ENCODE measurements around a stretch of chr12.

GRCh38 chr12:7117918-7118889 is 9.2 kb upstream of the C1RL start:
- RRBS, result no CpG with 5 or more reads among the region's 17 CpGs

DNA sequence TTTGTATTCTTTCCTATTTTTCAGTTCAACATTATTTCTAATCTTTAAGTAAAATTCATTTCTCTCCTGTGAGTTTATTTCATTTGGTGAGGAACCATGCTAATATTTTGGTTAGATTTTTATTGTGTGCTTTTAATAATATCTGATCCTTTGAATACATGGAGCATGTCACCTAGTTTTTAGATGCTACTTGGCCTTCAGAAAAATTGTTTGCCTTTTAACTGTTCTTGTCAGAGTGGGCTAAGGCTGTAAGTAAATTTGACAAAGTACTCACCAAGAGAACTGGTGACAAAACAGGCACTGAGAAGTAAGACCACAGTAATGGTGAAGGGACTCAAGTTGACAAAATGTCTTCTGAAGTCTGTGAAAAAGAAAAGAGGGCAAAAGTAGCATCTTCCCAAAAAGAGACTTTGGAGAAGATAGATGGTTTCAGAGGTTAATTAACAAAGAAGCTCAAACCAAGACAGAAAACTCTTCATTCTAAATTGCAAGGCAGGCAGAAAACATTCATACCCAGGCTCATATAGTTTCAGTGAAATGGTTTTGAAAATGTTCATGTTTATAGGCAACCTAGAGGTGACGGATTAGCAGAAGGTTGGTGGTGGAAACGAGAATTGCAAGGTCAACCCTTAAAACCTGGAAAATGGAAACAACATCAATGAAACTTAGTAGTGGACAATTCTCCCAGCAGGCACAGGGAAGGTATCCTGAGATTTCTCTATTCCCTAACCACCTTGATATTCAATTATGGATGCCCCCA is 1.2 kb downstream of the CD163 start:
- RRBS, result no CpG with 5 or more reads among the region's 2 CpGs

GRCh38 chr12:7571043-7571841 is 67.7 kb upstream of the CD163 start:
- RRBS, result no CpG with 5 or more reads among the region's 1 CpG

GRCh38 chr12:7832208-7832642 is 40.5 kb downstream of the SLC2A14 start:
- RRBS, result no CpG with 5 or more reads among the region's 2 CpGs

GRCh38 chr12:7926361-7926913 is 9.6 kb downstream of the SLC2A3 start:
- RRBS, result no CpG with 5 or more reads among the region's 2 CpGs

DNA sequence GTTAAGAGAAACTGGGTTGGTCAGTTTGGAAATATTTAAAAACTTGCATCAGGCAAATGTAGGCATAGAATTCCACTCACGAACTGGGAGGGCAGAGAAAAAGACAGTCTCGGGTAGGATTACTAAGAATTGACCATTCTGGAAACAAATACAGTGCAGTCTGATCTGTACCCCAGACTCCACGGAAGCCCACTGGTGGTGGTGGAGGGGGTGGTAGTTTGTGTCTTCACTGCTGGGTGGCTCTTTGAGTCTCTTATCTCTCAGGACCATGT is 1.9 kb downstream of the SLC2A3 start:
- RRBS, result no CpG with 5 or more reads among the region's 3 CpGs

DNA sequence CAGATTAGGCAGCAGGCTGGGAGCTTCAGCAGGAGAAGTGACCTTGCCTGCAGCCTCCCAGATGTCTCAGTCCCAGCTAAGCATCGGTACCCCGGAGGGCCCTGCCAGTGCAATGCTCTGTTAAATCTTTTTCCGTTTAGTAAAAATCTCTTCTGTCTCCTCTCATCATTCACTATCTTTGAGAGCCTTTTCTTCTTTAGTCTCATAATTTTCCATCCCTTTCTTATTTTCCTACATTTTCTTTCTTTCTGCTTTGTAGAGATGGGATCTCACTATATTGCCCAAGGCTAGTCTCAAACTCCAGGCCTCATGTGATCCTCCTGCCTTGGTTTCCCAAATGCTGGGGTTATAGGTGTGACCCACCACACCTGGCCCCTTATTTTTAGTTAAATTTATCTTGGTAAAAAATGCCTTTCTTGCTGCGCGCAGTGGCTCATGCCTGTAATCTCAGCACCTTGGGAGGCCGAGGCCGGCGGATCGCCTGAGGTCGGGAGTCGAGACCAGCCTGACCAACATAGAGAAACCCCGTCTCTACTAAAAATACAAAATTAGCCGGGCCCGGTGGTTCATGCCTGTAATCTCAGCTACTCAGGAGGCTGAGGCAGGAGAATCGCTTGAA is 1.1 kb downstream of the SLC2A3 start:
- RRBS, result no CpG with 5 or more reads among the region's 15 CpGs

DNA sequence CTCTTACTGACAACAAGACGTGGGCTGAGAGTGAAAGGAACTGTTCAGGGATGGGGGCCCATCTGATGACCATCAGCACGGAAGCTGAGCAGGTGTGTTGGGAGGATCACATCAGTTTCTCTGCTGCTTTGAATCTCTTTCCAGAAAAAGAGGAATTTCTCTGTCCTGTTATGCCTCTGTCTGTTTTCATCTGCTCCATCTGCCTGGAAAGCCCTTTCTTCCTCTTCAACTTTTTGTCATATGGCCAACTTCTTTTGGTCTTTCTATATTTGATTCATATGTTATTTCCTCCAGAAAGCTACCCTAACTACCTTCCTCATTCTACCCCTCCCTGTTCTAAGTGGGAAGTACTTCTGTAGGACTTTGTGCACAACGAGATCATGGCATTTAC is 5.8 kb downstream of the CLEC4D start:
- RRBS, result no CpG with 5 or more reads among the region's 3 CpGs

DNA sequence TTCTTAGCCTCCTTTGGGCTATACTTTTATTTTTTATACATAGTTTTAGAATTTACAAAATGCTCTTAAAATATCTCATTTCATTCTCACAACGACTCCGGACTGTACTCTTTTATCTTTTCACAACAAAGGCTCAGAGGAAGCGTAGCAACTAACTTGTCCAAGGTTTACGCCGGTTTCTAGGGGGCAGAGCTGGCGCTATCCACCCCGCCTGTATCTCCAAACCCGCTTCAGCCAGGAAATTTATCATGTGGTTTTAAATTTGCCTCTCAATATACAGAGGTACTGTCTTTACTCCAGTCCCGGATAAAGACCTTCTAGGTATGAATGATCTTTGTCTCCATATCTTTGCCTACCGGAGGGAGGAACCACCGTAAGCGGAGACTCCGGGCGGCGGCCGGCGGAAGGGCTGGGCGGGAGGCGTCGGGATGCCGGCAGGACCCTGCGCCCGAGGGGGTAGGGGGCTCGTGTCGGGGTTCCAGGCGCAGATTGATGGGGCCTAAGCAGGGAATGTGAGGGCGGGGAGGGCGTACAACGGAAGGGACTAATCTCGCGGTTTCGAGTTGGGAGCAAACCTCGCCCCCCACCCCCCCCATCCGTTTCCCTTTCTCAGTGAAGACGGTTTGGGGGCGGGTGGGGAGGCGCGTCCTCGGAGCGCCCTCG is 648 bp upstream of the RIMKLB start:
- RRBS, result 2% methylated on average over 6 of the region's 41 CpGs

DNA sequence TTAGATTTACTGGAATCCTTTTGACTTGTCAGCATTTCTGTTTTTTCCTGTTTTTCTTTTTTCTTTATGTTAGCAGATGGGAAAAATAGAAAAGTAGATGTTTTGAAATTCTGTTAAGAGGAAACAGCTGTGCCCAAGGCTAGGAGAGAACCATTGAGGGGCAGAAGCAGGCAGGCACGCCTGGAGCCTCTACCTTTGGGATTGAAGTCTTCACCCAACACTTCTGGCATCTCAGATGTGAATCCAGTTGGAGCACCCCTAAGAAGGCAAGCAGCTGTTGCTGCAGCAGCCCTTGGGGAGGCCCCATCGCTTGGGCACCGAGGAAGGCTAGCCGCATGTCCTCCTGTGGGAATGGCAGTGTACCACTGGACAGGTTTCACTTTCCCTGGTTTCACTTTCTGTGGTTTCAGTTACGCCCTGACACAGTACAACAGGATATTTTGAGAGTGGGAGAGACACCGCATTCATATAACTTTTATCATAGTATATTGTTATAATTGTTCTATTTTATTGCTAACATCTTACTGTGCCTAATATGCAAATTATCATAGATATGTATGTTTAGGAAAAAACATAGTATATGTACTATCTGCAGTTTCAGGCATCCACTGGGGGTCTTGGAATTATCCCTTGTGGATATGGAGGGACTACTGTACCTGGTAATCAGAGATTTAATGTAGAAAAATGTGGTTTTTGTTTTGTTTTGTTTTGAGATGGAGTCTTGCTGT is 11.7 kb downstream of the RIMKLB start:
- RRBS, result no CpG with 5 or more reads among the region's 6 CpGs

GRCh38 chr12:8905536-8906012 is 8.7 kb upstream of the PHC1 start:
- RRBS, result no CpG with 5 or more reads among the region's 10 CpGs

DNA sequence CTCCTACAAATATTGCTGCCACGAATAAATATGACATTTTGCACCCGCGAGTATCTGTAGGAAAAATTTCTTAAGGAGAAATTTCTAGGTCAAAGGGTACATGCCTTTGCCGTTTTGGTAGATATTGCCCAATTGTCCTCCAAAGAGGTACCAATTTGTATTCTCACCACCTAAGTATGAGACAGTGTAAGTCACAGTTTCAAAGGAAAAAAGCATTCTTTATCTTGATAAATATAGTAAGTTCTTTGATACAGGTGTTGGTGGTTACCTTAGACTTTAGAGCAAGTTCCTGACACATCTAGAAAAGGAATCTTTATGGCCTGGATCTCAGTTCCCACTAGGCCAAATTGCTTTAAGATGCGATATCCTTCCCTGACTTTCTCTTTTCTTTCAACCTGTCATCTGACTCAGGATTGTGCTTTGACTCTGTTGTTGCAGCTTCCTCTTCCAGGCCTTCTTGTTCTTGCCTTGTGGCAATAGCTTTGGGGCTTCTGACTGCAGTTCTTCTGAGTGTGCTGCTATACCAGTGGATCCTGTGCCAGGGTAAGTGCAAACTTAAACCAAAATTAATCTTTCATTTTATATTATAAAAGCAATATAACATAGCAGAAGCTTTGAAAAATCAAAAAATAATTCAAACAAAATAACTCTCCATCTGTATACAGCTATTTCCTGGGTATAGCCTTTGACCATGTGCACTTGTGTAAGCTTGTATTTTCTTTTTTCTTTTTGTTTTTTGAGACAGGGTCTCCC is 2.6 kb downstream of the KLRG1 start:
- RRBS, result no CpG with 5 or more reads among the region's 5 CpGs

DNA sequence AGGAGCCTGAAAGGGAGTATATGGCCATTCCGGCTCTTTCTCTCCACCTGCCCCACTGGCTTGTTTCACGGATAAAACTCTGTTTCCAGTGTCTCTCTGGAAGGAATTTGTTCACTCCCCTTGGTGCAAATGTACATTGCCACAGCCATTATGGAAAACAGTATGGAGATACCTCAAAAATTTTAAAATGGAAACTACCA is 23.3 kb downstream of the A2M start:
- RRBS, result no CpG with 5 or more reads among the region's 2 CpGs

DNA sequence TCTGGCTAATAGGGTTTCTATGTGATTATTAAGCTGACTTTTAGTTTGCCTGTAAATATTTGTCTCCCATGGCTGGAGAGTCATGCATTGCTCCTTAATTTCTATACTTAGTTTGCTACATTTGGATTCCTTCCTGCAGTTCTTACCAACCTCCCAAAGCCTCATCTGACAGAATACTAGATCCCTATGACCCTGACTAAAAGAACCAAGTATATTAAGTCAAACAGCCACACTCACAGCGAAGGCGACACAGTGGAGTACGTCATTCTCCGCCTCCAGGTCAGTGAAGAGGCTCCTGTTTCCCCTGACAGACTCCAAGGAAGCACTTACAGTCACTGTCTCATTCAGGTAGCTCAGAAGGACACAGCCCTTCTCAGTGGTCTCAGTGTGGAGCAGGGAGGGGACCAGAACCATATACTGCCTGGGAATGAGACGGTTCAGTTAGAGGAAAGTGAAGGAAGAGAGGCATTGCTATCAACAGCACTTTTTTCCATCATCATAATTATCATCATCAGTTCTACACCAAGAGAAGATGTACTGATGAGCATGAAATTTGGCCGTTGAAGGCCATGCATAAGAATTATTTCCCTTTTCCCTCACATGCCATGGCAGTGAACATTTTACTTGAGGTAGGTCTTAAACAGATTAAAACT is 2.5 kb downstream of the A2M start:
- RRBS, result no CpG with 5 or more reads among the region's 6 CpGs

DNA sequence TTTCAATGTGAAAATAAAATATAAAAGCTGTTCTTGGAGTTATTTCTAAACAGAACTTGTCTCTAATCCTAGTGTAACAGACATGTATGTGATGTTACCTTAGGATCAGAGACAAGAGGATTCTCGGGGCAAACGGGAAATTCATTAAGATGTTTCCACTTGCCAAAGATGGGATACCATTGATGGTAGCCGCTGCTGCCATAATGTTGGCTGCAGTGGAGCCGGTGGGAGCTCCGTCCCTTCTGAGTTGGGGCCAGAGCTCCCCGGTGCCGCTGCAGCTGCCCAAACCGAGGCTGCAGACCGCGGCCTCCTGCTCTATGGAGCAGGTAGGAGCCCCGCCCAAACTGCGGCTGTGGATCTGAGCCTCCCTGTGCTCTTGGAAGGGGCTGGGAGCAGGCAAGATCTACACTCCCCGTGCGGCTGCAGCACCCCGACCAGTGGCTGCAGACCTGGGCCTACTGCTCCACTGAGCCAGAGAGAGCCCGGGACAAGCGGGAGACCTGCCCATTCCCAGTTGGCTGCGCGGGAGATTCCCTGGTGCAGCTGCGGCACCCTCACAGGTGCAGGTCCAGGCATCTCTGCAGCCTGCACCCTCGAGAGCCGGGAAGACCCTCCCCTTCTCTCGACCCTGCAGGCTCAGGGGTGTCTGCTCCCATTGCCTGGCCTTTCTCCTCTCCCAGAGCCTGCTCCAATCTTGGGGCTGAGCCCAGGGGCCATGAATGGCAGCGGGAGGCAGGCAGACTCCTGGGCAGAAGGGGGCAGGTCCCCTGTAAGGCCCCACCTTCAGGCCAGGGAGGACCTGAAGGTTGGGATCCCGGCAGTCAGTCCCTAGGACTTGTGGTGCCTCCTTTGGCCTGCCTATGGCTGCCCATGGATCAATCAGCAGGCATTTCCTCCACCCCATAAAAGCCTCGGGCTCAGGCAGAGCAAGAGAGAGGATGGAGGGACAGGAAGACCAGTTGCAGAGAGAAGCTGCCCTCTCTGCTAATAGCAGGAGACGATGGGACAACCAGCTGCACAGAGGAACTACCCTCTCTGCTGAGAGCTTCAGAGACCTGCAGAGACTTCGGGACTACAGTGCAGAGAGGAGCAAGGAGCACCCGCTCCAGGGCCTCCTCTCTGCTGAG is 8.7 kb upstream of the A2M start:
- RRBS, result no CpG with 5 or more reads among the region's 29 CpGs

DNA sequence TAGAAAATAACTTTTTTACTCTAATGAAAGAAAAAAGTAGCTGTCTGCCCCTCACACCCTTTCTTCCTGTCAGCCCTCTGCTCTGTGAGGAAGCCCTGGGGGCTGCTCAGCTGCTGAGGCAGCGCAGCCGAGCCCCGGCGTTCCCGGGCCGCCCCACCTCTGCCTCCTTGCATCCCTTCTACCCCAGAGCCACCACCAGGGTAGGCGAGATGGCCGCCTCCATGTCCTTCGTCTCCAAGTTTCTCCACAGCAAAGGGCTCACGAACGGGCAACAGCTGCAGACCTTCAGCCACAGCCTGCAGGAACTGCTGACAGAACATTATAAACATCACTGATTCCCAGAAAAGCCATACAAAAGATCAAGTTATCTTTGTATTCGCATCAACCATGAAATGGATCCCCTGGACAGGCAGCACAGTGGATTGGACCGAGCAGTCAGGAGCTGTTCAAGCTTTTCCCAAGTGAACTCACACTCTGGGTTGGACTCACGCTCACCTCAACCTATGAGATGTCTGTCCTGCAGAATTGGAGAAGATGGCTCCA is 19.3 kb upstream of the A2M start:
- RRBS, result no CpG with 5 or more reads among the region's 14 CpGs

- RRBS, result no CpG with 5 or more reads among the region's 12 CpGs
Observed at GRCh38 chr12:9169887-9170612, 38.1 kb downstream of the PZP start.

GRCh38 chr12:9364027-9365417 is 156.3 kb upstream of the PZP start:
- RRBS, result no CpG with 5 or more reads among the region's 17 CpGs

DNA sequence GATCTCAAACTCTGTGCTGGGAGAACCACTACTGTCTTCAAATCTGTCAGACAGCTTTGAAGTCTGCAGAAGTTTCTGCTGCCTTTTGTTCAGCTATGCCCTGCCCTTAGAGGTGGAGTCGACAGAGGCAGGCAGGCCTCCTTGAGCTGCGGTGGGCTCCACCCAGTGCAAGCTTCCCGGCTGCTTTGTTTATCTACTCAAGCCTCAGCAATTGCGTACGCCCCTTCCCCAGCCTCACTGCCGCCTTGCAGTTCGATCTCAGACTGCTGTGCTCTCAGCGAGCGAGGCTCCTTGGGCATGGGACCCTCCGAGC is 25.0 kb upstream of the KLRB1 start:
- RRBS, result no CpG with 5 or more reads among the region's 10 CpGs

DNA sequence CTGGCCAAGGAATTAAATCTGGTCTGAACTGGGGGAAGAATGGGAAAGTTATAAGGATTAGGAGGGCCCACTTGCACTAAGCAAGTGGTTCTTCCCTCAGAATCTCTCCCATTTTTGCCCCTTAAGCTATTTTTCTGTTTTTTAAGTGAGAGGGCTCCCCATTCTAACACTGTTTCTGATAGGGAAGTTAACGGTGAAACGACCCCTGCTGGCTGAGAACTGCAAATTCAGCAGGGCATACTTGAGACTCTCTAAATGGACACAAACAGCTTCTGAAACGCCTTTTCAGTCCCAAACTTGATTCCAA is 38.6 kb downstream of the CLEC2D start:
- RRBS, result no CpG with 5 or more reads among the region's 3 CpGs